Retinal pigment epithelial cell (primary cell): ENCODE measurements around the gene FAM136A.

DNA sequence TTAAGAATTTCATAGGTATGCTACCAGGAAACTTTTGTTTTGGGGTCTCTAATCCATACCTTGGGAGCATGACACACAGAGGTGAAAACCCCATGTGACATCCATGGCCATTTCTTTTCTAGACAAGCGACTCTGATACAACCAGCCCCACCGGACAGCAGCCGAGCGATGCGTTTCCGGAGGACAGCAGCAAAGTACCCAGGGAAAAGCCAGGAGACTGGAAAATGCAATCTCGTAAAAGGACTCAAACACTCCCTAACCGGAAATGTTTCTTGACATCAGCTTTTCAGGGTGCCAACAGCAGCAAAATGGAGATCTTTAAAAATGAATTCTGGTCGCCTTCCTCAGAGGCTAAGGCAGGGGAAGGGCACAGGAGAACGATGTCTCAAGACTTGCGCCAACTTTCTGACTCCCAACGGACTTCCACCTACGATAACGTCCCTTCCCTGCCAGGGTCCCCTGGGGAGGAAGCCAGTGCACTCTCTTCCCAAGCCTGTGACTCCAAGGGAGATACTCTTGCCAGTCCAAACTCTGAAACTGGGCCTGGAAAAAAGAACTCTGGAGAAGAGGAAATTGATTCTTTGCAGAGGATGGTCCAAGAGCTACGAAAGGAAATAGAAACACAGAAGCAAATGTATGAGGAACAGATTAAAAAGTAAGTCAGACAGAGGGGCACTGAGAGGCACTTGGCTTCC is 48.8 kb downstream of the BMP10 start:
- RRBS: 97% methylated on average over 3 of the region's 15 CpGs

DNA sequence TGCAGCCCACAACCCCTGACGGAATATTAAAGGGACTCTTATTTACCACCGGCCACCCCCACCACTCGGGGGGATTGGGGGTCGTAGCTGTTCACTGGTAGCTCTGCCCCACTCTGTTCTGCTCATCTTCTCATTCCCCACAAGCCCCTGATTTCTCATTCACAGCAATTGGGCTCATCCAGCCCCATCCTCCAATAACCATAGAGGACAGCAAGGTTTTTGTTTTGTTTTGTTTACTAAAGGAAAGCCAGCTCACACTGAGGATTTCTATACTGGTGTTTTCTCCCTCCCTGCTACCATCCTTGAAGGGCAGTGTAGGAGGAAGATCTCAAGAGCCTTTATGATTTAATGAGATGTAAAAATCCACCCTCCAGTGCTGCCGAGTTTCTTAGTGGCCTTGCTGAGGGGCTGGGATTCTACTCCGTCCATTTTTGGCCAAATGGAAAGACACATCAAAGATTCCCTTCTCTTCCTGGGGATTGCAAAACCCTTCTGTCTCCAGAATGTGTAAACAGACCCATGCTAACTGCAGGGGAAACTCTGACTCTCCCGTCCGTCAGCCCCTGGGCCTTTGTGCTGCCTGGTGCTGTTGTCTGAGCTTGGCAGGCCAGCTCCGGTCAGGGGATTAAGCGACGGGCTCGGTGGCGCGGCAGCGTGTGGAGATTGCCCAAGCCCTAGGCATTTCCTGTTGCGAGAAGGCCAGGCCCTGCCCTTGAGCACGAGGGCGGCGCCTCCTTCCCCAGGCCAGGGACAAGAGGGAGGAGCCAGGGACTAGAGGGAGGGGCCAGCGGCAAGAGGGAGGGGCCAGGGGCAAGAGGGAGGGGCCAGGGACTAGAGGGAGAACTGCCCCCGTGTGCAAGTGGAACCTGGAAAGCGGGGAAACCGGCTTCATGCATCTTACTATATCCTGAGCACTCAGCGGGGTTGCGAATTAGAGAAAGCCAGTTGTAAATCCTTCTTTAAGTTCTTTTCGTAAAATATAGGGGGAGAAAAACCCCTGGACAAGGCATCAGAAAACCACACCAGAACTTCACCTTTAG is 165.1 kb downstream of the ANTXR1 start:
- RRBS: no CpG with 5 or more reads among the region's 26 CpGs

DNA sequence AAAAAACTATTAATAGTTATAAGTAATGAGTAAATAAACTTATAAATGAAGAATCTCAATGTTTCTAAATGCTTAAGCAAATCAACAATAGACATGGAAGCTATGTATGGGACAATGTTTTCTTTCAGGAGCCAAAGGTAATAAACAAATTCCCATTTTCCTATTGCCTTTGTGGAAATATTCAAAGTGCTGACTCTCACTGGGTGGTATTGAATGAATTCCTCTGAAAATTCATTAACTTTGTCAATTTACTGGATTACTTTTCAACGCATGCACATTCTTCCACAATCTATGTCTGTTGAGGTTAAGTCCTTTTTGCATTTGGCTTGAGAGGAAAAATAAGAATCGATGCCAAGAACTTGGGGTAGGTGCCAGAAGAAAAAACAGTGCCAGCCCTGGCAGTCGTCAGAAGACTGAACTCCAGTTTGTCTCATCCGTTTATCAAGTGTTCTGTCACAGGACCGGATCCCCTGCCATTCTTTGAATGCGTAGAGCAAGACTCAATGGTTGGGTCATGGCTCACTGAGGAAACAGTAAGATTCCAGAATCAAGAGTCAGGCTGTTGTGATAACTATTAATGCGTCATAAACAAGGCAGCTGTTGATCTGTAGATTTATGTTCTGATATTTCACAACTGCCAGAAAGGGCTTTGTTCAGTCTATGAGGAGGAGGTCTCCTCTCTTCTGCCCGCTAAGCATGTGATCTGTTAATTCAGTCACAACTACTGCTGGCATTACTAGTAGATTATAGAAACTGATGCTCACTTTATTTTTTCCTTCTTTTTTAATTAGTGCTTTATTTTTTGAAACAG is 133.2 kb downstream of the GFPT1 start:
- RRBS: no CpG with 5 or more reads among the region's 8 CpGs

- RRBS: 3% methylated on average over 1 of the region's 31 CpGs
Observed at GRCh38 chr2:69306095-69306768, 80.8 kb downstream of the GFPT1 start.

DNA sequence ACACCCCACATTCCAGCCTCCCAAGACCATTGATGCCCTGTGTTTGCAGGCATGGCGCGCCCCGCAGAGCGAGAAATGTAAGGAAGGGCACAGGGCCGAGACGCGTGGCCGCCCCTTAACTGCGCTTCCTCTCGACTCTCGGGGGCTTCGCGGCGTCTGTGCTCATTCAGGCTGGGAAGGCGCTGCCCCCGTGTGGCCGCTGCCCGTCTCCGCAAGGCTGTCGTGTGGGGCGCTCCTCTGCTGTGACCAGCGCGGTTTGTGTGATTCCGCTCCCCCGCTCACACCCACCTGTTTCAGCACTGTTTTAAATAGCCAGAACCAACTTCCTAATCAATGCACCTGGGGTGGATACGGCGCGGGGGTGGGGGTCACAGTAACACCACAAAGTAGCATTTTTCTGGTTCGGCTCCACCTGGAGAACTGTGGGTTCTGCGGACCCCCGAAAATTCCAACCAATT is 79.6 kb downstream of the GFPT1 start:
- RRBS: no CpG with 5 or more reads among the region's 31 CpGs

DNA sequence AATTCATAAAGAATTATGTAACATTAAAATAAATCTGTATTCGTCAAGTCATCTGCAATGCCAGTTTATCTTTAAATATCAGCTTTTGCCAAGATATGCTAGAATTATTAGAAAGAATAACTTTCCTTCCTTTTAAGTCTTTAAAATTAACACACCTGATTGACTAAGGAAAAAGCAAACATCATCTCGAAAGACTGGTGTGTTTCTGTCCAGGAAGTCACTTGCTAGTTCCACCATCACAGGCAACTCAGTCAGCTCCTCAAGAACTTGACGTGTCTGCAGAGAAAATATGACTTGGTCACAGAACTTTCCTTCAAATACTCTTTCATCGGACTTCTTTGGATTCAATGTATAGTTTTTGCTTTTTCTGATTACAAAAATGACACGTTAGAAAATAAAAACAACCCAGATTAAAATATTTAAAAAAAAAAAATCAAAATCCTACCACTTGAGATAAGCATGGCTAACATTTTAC is 48.7 kb downstream of the GFPT1 start:
- RRBS: no CpG with 5 or more reads among the region's 5 CpGs

DNA sequence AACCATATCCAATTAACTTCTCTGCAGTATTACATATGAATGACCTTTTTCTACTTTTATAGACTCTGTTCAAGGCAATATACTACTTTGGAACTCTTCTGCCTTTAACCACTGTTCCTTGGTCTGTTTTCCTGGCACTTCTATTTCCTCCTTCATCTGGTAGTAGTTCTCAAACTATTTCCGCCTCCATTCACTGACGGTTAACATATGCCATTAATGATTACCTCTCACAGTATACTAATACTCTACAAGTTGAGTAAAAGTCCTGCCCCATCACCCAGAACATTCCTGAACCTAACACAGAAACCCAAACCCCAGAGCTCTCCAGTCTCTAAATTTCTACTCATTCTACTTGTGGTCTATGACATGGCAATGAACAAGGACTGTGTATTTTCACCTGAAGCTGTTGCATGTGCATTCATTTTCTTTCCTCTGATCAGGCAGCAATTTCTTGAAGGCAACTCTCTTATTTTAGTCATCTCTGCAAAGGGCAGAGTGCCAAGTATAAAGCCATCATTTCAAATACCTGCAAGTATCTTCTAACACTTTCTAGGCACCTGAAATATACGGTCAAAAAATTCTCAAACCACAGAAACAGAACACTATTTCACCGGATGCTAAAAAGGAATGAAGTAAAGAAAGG is 4.4 kb downstream of the GFPT1 start:
- RRBS: no CpG with 5 or more reads among the region's 4 CpGs

- RRBS: no CpG with 5 or more reads among the region's 3 CpGs
Observed at GRCh38 chr2:69388075-69388573, 1.1 kb upstream of the GFPT1 start.

DNA sequence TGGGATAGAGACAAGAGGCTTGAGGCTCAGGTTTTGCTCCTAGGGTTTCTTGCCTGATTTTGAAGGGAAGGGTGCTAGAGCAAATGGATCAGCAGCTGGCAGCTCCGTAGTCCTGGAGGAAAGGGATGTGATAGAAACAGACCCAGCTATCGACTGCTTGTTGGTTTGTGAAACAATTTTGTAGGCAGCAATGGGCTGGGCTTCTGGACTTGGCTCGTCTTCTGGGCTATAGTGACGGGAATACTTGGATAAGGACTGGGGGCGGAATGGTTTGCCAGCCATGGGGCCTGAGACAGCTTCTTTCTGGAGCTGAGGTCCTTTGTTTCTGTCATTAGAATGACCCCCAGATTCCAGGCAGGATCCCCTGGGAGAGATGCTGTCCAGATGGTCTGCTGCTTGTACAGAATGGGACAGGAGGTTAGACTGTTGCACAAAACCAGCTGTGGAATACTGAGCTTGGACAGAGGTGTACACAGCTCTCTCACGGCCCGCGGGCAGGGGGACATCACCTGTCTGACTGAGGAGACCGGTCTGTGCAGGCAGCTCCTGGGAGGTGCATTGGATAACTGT is 28.2 kb upstream of the NFU1 start:
- RRBS: no CpG with 5 or more reads among the region's 9 CpGs

GRCh38 chr2:69673997-69674838 is 30.7 kb upstream of the AAK1 start:
- RRBS: no CpG with 5 or more reads among the region's 7 CpGs

- RRBS: no CpG with 5 or more reads among the region's 6 CpGs
Observed at GRCh38 chr2:69810441-69810798, 19.0 kb upstream of the GMCL1 start.

- RRBS: no CpG with 5 or more reads among the region's 10 CpGs
Observed at GRCh38 chr2:69964231-69965029, 3.0 kb upstream of the ASPRV1 start.

GRCh38 chr2:70034744-70035361 is 52.4 kb upstream of the PCBP1 start:
- RRBS: no CpG with 5 or more reads among the region's 4 CpGs

- RRBS: no CpG with 5 or more reads among the region's 4 CpGs
Observed at GRCh38 chr2:70047295-70047771, 39.9 kb upstream of the PCBP1 start.

DNA sequence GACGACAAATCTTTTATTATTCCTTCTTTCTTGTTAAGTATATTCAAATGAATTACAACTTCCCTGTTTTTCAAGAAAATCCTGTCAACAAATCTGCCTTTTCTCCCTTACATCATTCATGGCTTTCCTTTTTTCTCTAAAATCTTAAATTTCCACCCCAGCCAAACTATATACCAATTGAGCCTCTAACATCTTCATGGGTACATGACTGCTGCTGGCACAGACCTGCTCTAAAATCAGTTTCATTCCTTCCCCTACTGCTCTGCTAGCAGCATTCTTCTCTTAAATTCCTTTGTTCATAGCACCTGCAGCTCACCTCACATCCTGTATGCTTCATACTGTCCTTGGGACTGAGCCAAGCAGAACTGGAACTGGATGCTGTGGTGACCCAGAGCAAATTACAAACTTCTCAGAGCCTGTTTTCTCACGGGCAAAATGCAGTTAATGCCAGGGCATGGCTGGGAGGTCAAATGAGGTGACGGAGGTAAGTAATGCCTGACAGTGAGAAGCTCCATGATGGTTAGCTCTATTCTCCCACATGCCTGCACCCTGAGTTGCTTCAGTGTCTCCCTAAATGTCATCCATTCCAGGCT is 29.9 kb downstream of the C2orf42 start:
- RRBS: no CpG with 5 or more reads among the region's 3 CpGs

GRCh38 chr2:70301738-70302550 is at the start of gene FAM136A:
TSS of gene FAM136A (minus strand) at chr2:70302067.
- RRBS: 1% methylated on average over 27 of the region's 61 CpGs

- RRBS: no CpG with 5 or more reads among the region's 8 CpGs
Observed at GRCh38 chr2:70367683-70368316, 65.9 kb upstream of the FAM136A start.

DNA sequence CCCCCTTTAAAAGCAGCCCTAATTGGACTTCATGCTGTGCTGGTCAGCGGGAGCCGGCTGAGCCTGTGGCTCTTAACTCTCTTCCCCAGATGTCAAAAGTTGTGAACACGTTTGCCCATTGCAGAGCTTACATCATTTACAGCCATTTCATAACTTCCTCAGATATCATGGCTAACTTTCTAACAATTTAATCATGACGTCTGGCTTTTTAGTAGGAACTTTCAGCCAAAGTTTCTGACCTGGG is 81.0 kb downstream of the TGFA start:
- RRBS: no CpG with 5 or more reads among the region's 4 CpGs

GRCh38 chr2:70551247-70551620 is 2.4 kb downstream of the TGFA start:
- RRBS: no CpG with 5 or more reads among the region's 6 CpGs